Pulmonary lymph node (tissue), 1 donor: ENCODE measurements around a stretch of chr19.

DNA sequence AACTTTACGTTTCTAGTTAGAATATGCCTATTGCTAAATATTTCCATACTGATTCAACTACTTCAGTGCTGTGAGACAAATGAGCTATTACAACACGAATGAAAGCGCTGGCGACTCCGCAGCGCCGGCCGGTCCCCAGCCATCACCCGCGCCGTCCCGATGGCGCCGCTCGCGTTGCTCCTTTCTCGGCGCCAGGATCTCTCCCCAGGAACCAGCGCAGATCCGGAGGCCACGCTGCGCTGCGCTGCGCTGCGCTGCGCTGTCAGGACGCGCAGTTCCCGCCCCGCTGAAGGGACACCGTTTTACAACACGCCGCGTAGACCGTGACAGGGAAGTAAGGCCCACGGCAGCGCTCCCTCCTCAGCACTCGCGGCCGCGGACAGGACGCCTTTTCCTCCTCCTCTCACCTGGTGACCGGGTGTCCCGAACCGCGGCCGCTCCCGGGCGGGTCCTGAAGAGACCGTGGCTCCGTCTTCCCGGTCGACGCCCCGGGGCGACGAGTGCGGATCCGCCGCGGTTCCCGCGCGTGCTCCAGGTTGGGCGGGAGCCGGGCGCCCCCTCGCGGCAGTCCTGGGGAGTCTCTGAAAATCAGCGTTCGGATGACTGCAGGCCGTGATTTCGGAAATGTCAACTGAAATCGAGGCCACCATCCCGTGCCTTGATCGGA lies 24.1 kb downstream of the PLPP2 start:
- PRO-cap = no peak

GRCh38 chr19:306354-306733 lies 15.1 kb upstream of the PLPP2 start:
- PRO-cap = no peak

DNA sequence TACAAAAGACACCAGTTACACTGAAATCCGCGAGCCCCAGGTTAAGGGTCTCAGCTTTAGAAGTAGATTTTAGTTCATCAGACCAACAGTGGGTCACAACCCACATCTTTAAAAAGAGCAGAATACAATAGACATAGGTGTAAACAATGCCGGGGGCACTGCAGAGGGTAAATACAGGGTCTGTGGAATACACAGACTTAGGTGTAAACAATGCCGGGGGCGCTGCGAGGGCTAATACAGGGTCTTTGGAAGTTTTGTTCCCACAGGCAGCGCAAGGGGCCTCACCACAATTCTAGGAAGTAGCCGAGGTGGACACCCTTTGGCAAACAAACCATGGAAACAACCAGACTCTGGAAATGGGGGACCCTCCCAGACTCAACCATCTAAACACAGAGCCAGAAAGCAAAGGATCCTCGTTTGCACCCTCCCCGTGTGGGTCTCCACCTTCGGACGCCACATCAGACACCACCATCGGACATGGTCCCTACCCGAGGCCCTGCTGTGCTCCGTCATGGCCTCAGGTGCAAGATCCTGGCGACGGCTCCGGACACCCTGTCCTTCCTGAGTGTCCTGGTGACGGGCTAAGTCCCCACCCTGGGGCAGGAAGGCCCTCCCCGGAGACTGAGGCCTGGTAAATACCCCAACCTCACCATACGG lies 16.6 kb upstream of the PLPP2 start:
- PRO-cap = no peak

GRCh38 chr19:308496-308980 lies 17.3 kb upstream of the PLPP2 start:
- PRO-cap = no peak

GRCh38 chr19:374290-374576 lies 1.6 kb downstream of the THEG start:
- PRO-cap = no peak

DNA sequence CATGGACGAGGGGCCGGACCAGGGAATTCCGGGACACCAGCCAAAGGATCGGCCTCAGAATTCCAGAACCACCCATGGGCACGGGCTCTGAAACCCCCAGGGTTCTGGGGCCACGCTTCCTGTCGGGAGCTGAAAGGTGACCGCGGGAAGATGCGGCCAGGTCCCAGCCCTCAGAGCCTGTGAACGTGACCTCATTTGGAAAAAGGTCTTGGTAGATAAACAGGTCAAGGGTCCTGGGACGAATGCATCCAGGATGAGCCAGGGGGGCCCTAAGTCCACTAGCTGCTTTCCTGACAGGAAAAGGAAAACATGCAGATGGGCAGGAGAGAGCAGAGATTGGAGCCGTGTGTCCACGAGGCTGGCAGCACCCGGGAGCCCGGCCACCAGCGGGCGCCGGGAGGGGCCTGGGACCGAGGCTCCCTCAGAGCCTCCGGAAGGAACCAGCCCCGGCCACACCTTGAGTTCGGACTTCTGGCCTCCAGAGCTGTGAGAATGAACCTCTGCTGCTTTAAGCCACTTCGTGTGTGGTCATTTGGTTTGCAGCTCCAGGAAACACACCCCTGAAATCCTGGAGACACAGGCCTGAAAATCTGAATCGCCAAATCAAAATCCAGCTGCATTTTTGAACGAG lies 10.3 kb upstream of the C2CD4C start:
- PRO-cap = no peak

- PRO-cap = no peak
Observed at GRCh38 chr19:485152-486282, 10.7 kb upstream of the ODF3L2 start.

DNA sequence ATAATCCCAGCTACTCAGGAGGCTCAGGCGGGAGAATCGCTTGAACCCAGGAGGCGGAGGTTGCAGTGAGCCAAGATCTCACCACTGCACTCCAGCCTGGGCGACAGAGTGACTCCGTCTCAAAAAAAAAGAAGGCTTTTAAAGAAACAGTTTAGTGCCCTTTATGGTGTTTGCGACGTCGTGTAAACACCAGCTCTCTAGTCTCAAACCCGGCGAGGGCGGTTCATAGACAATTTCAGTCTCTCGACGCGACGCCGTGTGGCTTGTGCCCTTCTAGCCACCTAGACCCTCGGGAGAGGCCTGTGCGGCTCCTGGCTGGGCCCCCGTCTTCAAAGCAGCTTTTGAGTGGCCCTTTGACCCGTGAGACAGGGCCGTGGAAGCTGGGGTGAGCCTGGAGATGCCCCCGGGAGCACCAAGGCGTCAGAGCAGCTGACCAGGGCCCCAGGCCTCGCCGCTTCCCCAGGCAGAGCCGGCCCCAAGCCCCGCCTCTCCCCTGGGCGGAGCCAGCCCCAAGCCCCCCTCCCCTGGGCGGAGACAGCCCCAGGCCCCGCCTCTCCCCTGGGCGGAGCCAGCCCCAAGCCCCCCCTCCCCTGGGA lies 5.0 kb upstream of the MADCAM1 start:
- PRO-cap = no peak

GRCh38 chr19:541775-542252 lies 2.0 kb upstream of the GZMM start:
- PRO-cap = no peak

- PRO-cap = no peak
Observed at GRCh38 chr19:549337-549686, 5.5 kb downstream of the GZMM start.

DNA sequence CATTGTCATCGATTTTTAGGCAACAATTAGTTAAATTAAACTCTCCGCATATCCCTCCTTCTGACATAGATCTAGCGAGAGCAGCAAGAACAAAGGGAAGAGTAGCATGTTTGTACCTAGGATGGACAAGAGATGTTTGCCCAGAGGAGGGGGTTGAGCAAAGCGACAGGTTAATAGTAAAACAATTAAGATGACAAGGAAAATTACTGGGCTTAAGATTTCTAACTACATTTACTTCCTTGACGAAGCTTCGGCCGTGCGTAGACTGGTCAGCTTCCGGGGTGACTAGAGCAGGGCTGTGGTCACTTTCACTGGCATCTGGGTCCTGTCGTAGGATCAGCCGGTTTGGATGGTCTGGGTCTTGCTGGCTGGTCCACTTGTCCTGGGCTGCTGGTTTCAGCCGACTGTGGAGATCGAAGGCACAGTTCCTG lies 5.2 kb upstream of the BSG start:
- PRO-cap = no peak

DNA sequence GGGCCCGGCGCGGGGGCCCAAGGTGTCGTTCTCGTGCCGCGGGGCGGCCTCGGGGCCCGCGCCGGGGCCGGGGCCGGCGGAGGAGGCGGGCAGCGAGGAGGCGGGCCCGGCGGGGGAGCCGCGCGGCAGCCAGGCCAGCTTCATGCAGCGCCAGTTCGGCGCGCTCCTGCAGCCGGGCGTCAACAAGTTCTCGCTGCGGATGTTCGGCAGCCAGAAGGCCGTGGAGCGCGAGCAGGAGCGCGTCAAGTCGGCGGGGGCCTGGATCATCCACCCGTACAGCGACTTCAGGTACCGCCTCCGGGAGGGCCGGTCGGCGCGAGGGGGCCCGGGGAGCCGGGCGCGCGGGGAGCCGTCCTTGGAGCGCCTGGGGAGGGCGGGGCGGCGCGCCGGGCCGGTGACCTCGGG lies 611 bp downstream of the HCN2 start:
- PRO-cap = no peak

DNA sequence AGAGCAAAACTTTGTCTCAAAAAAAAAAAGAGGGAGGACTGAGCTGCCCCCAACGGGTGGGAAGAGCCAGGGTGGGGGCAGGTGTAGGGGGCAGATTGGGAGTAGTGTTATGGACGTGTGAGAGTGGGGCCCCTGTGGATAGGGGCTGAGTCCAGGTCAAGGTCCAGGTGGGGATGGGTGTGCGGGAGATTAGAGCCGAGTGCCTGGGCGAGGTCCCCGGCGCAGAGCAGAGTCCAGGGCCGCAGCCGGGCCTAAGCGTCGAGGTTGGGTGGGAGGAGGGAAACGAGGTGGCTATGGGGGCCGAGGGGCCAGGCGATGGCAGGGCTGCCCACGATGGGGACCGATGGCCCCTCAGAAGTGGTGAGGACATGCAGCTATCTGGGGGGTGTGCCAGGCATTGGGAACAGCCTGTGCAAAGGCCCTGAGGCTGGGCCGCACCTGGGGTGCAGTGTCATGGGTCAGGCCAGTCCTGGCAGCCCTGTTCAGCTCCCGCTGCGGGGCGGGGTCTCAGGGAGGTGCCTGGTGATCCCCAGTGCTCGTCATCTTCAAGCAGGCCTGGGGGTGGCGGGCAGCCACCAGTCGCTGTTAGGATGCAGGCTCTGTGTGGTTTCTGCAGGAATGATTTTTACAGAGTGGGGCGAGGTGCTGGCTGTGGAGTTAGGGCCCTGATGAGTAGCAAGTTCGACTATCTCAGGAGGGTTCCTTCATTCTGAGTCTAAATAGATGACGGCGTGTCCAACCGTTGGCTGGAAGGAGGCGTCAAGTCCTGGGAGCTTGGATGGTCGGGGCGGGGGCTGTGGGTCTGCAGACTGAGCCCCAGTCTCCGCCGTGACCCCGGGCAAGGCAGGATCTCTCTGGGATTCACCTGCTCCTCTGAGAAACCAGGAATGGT lies 12.2 kb upstream of the MISP start:
- PRO-cap = no peak

DNA sequence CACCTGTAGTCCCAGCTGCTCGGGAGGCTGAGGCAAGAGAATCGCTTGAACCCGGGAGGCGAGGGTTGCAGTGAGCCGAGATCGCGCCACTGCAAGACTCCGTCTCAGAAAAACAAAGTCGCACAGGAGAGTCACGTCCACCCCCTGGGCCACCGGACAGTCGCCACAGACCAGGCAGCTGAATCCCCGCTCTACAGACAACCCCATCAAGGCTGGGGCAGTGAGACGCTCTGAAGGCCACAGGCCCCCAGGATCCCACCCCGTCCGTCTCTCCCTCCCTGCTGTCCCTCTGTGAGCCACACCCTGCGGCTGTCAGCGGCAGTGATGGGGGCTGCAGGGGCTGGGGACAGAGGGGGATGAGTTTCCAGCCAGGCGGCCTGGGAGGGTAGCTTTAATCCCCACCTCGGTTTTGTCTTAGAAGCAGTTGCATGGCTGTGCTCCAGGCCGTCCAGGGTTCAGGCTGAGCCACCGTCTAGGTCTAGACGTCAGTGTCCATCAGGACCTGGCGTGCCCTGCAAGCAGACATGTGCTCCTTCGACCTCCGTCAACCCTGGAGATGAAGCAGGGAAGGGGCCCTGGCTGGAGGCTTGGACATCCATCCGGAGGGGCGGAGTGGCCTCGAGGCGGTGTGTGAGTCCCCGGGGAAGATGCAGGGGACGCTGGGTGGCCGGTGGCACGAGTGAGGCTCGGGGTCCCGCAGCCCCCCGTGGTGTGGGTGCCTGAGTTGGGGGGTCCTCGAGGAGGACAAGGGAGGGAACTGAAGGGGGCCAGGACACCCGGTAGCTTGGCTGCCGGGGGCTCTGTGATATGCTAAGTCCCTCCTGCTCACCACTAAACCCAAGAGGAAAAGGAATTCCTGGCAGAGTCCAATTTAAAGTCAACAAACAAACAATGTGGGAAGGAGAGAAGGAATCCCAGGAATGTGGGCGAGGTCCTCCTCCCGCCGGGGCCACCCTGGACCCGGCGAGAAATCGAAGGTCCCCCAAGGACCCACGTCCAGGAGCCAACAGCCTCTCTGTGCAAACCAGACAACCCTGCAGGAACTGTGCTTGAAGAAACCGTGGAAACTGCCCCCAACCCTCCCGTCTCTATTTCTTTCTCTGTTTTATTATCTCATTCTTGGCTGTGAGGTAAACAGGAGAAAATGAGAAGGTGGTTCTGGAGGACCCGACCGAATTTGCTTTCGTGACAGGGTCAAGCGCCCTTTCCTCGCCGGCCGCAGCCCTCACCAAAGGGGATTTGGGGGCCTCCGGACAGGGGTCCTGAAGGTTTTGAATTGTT lies 15.0 kb upstream of the PTBP1 start:
- PRO-cap = no peak

GRCh38 chr19:791012-791535 lies 6.2 kb upstream of the PTBP1 start:
- PRO-cap = no peak

- PRO-cap = no peak
Observed at GRCh38 chr19:802065-802593, 4.9 kb downstream of the PTBP1 start.

DNA sequence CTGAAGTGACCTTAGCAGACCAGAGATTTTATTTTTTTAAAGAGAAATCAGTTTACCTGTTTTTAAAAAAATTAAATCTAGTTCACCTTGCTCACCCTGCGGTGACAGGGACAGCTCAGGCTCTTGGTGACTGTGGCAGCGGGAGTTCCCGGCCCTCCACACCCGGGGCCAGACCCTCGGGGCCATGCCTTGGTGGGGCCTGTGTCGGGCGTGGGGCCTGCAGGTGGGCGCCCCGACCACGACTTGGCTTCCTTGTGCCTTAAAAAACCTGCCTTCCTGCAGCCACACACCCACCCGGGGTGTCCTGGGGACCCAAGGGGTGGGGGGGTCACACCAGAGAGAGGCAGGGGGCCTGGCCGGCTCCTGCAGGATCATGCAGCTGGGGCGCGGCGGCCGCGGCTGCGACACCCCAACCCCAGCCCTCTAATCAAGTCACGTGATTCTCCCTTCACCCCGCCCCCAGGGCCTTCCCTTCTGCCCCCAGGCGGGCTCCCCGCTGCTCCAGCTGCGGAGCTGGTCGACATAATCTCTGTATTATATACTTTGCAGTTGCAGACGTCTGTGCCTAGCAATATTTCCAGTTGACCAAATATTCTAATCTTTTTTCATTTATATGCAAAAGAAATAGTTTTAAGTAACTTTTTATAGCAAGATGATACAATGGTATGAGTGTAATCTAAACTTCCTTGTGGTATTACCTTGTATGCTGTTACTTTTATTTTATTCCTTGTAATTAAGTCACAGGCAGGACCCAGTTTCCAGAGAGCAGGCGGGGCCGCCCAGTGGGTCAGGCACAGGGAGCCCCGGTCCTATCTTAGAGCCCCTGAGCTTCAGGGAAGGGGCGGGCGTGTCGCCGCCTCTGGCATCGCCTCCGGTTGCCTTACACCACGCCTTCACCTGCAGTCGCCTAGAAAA lies 10.6 kb downstream of the PLPPR3 start:
- PRO-cap = no peak

DNA sequence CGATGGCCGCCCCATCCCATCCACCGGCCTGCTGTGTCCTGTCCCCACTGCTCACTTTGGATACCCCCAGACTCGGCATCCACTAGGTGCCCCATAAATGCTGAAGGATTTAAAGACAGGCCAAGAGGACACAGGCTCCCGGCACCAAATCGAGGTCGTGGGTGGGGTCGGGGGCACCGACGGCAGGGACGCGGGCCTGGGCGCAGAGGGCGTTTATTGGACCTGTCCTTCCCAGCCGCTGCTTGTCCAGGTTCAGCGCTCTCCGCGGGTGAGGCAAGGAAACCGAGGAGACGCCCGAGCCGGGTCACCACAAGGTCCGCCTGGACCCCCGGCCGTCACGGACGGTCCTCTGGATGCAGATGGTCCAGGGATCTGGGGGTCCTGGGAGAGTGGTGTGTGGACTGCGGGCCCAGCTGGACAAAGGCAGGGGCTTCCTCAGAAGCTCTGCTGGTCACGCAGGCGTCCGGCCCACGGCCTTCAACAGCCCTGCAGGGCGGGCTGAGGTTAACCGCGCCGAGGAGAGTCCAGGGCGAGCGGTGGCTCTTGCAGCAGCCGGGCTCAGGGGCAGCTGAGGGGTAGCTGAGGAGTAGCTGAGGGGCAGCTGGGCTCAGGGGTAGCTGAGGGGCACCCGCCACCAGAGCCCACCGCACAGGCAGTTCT lies 8.4 kb downstream of the CFD start:
- PRO-cap = no peak

GRCh38 chr19:940122-940507 lies 14.3 kb downstream of the ARID3A start:
- PRO-cap = no peak

DNA sequence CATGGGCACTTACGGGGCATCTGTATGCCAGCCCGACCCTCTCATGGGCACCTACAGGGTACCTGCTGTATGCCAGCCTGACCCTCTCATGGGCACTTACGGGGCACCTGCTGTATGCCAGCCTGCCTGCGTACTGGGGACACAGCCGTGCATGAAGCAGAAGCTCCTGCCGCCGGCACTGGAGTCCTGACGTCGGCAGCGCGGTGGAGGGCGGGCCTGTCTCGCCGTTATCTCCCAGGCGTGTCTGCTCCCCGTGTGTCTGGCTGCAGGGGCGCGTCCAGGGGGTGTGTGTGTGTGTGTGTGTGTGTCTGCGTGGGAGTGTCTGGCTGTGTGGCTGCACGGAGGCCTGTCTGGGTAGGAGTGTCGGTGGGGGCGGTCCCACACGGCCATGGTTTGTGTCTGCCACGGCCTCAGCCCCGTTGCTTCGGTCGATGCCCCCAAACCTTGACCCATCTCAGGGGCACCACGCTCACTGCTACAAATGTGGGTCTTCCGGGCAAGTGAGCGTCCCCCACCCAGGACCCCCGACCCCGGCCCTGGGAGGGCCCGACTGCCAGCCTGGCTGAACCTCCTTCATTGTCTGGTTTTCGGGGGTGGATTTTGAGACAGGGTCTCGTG lies 18.3 kb downstream of the ARID3A start:
- PRO-cap = no peak